Mesenchymal stem cell of adipose (primary cell): Measurements from ENCODE around the gene IL20RA.

DNA sequence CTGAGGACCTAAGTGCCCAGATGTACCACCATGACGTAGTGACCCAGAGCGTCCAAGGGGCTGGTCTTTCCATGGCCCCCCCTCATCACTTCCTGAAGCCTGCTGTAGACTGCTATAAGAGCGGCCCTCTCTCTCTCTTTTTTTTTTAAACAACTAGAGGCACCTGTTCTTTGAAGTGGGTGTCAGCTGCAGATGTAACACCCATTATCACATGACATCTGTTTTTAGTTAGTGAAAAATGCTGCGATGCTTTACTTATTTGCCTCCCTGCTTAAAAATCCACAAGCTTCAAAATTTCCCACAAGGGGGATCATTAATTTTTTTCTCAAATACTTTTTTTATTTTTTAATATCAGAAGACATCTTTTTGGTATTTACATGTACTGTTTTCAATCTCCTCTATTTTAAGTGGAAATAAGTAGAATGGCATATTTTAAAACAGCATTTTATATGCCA, 48.3 kb upstream of the HBS1L start:
- CAGE, long polyA plus RNA = no peak

DNA sequence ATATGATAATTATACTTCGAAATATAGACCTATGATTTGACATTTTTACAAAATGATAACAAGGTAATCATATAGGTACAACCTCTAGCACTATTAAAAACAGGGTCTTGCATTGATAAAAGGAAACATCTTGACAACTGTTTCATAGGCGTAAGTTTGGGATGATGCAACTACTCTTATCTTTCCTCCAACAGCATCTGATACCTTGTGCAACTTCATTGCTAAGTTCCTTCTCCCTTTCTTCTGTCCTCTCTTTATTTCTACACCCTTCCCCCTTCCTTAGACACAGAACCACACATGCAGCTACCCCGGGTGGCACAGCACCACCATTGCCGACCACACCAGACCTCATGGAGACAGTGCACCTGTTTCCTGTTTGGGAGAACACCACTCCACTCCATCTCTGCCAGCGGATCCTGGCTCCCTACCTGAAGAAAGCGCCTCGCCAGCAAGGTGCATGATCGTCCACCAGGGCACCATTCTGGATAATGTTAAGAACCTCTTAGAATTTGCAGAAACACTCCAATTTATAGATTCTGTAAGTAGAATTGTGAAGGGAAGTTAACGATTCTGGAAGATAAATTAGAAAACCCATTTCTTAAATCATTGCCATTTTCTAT, 14.5 kb downstream of the MYB start:
- CAGE, long polyA plus RNA = no peak

- CAGE, long polyA plus RNA = no peak
These were observed 141.9 kb downstream of the MYB start for GRCh38 chr6:135322896-135323516.

DNA sequence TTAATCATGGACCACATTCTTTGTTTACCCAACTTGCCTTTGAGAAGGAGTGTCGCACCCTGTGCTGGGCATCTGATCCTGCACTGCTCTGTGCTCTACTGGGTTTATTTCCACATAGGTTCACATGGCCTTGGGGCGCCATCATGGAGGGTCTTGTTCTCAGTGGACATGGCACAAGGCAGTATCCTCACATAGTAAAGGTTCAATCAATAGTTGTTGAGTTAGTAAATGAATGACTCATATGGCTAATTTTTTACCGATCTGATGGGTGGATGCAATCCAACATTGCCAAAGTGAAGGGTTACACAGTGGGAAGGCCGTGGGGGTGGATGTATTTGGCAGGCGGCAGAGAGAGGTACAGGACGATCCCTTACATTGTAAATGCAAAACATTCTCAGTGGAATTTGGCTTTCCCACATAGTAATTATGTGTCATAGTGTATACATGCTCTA, 21.1 kb upstream of the PDE7B start:
- CAGE, long polyA plus RNA = no peak

DNA sequence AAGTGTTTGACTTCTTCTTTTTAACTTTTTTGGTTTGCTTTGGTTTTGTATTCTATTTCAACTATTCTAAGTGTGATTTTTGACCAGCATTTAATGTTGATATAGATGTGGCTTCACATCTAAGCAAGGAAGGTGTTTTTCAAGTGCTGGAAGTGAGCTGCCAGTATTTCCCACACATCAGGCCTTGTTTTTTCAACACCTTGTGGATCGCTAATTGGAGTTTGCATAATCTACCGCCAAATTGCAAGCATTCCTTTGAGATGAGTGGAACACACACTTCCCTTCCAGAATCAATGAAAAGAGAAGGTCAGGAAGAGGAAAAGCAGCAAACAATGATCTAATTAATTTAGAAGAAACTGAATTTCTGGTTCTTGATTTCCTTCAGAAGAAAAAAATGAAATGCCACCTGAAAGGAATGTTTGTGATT, 182.5 kb downstream of the MTFR2 start:
- CAGE, long polyA plus RNA = no peak

DNA sequence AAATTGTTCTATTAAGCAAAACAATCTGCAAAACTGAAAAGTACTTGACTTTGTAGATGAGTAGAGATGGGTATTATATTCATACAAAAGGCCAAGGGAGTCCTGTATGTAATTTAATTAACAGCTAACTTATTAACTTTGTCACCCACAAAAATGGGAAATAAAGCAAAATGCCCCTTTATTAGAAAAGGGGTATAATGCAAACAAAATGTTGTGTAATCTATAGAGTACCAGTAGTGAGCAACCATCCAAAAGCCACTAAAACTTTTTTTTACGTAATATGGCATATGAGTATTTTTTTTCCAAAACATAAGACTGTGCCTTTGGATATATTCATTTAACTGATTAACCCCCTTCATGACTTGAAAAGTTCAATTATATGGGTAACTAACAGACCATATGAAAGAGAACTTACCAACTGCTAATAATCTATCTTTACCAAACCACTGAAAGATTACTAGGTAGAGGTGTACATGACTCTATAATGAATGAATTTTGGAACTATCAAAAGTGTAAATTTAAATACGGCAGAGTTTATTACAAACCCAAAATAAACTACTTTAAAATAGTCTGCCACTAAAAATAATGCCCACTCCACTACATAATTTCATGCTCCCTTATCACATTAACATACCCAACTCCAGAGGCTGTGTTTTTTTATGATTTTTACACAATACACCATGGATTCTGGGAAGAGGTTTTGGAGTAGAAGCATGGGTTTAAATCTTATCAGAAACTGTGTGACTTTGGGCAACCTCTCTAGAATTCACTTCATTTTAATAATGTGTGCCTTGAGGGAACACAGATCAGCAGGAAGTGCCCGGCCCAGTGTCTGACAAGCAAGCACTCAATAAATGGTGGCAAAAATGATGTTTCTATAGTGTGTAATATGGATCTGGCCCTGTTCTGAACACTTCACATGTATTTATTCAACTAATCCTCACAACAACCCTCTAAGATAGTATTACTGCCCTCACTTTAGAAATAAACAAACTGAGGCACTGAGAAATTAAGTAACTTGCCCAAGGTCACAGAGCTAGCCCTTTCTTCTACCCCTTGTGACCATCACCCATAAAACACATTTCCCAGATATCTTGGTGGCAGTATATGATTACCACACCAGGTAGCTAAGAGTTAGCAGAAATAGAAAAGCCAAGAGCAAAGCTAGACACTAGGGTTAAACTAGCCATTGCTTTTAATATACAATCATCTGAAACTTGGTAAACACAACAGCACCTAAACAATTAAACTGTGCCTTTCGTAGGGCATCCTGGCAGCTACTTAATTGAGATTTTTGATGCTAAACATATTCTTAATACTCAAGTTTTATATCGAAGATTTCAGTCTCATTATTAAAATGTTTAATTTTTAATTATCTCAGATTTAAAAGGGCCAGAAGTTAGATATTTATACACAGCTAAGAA, 12.6 kb upstream of the MTFR2 start:
- CAGE, long polyA plus RNA = no peak

GRCh38 chr6:136270049-136270616, 19.5 kb downstream of the BCLAF1 start:
- CAGE, long polyA plus RNA = no peak

DNA sequence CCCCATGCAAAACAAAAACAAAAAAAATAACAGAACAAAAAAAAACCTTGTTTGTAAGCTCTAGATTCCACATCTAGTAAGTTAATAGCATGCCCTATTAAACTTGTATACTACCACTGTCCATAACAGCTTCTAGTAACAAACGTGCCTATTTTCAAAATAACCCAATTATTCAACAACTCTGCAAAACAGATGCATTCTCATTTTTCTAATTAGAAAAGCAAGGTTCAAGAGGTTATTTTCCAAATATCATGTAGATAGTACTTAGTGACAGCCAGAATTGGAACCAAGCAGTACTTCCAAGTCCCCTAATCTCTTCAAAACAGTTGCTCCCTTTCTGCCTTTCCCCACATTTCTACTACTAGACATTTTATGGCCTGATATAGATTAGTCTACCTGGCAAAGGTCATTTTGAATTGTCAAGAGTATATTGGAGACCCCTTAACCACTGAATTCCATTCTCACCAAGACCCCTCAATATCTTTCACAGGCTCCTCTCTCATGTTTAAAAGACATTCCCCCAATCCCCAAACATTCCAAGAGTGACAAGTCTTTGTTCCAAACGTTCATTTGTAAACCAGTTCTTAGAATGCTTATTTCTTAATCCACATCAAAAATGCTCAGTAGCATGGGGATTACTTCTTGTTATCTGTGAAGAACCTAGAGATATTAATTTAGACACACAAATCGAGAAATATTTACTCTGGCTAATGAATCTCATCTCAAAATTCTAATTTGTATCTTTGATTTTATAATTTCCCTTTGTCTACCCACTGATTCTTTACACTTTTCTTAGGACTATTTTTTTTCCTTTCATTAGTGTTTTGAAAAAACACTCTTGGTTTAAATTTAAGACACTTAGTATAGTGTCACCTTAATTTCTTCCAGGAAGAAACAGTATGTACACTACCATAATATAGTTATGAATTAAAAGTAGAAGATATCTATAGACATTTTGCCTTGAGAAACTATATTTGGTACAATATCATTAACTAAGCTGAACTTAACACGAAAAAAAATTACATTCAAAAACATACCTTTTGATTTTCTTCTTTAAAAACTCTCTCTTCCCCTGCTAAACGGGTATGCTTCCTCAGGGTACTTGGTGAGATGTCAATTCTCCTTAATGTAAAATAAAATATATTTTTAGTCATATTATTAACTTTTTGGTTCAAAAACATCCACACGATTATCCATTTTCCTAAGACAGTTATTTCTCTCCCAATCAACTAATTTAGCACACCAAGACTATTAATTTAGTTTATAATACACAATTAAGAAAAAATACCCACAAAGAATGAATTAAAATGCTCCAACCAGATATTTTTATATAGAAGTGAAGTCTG, 18.2 kb downstream of the BCLAF1 start:
- CAGE, long polyA plus RNA = no peak

DNA sequence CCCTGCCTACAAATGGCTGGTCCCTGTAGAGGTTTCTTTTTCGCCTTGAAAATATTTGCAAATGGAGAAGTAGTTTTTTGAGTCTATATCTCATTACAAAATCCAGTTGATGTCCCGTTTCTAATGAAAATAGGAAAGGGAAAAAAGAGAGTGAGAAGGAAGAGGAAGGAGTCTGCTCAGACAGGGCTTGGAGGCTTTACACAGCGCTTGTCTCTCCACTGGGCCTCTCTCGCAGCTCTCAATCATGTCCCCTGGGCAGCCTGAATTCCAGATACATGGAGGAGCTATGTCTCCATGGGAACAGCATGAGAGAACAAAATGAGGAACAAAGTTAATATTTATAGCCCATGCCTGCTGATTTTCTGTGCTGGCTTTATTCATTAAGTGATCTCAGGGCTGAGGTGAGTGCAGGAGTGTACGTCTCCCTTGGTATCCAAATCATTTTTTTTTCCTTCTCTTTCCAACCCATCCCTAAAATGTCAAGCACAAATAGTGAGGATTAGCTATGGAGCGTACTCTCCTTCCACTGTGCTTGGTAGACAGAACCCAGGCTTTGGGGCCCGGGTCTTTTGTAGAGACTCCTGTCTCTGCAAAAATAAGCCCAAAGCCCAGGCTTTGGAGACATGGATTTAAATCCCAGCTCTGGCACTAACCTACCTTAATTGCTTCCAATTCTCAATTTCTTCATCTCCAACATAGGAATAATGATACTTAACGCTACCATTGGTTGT, 35.4 kb upstream of the BCLAF1 start:
- CAGE, long polyA plus RNA = no peak

DNA sequence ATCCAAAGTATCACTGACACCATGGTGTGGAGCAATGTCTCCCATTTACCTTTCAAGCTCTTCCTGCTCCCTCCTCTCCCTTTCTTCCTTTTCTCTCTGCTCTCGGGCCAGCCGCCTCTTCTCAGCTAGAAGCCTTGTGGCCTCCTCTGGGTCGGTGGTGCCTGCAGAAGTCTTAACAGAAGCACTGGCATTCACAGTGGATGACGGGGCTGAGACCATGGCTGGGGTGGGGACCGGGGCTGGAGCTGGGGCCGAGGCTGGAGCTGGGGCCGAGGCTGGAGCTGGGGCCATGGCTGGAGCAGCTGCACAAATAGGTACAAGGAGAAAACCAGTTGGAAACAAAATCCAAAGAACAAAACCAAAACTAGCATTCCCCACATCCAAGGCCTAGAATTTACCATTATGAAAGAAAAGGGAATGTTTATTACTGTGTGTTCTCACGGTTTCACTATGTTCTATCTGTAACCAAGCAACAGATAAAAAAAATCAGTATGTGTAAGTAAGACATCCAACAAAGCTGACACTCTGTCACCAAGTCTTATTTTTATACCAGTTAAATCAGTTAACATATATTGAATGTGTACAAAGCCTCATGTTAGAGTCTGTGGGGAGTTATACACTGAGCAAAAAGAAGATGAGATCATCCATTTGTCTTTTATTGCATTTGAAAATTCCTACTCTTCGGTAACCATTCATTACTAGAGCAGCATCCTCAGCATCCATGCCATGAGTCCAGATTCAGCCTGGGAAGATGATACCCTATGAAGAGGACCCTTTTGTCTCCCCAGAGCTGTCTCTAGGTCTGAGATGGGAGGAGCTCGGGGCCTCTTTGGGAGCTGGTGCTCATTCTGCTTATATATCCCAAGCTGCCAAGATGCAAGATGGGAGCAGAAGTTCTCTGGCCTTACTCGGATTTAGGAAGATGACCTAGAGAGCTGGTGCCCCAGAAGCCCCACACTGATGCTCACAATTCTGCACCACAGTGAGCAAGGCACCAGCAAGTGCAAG, 73.1 kb upstream of the BCLAF1 start:
- CAGE, long polyA plus RNA = no peak

DNA sequence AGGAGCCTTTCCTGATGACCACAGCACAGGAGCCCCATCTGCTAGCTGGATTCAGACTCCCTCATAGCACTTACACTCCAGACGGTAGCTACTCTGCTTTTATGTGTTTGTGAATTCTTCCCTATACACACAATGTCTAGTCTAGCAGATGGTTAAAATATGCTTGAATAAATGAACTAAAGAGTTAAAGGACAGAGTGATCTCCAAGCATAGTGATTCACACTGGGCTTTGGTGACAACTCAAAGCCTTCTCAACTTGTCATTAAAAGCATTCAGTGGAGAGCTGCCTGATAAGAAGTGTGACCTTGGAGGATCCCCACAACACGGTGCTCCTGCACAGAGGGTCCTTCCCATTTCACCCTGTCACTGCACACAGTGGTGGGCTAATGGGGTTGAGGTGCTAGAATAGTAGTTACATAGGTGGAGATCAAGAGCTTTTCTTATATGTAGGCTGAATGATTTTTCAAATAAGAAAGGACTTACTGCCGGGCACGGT, 112.5 kb upstream of the BCLAF1 start:
- CAGE, long polyA plus RNA = no peak

GRCh38 chr6:136552921-136553519, 2.8 kb upstream of the MAP7 start:
- CAGE, long polyA plus RNA = no peak

DNA sequence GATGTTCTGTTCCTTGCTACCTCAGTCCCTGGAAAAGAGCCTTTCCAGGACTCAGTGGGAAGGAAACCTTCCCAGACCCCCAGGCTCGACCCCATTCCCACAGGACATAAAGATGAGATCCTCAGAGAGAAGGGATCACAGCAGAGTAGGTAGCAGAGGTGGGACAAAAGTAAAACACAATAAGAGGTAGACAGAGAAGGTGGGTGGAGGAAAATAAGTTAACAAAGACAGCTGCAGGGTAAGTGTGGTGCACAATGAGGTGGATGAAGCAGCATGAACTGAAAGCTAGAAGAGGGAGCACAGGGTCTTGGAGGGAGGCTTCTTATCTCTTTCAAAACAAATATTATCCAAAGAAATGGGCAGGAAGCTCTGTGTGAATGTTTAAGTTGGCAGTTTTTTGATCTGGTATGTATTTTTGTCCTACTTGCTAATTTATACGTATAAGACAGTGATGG, 14.0 kb upstream of the MAP7 start:
- CAGE, long polyA plus RNA = no peak

DNA sequence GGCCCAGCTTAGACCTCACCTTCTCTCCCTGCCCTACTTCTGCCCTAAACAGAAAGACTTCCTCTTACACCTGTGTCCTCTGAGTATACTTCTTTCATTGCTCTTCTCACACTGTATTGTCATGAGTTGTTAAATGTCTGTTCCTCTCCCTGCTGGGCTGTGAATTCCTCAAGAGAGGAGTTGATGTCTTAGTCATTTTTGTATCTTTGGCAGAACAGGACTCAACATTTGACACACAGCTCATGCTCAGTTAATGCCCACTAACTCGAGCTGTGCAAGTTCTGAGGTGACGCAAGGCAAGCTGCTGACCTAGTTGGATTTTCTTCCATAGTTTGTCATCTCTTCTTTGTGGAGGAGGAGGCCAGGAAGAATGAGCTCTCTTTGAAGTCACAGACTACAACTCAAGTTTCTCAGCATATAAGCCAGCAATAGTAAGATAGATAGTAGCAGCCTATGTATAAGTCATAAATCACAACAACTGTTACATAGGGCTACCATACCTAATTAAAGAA, 90.3 kb upstream of the MAP7 start:
- CAGE, long polyA plus RNA = no peak

- CAGE, long polyA plus RNA = no peak
These were observed 543 bp upstream of the SLC35D3 start for GRCh38 chr6:136921382-136922133.

- CAGE, long polyA plus RNA = no peak
These were observed at the start of gene IL20RA for GRCh38 chr6:137044829-137045460. IL20RA (minus strand) TSS chr6:137044965.

GRCh38 chr6:137232521-137232997, 13.4 kb upstream of the IFNGR1 start:
- CAGE, long polyA plus RNA = no peak

DNA sequence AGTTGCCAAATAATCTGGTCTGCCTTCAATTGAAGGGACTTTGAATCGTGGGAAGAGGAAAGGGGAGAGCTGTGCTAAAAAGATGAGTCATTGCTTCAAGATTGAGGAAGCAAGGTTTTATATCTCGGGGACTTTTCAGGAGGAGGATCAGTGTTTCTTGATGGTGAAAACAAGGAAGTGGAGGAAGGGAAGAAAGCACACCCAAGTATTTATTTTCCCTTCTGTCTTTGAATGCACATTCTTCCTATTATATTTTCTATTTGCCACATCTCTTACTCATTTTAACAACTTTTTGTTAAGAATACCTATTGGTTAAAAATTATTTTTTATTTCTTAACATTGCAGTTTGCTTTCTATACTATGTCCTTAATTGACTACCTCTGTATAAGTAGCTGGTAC, 14.9 kb upstream of the IFNGR1 start:
- CAGE, long polyA plus RNA = no peak

GRCh38 chr6:137723800-137724381, 143.2 kb upstream of the TNFAIP3 start:
- CAGE, long polyA plus RNA = no peak

DNA sequence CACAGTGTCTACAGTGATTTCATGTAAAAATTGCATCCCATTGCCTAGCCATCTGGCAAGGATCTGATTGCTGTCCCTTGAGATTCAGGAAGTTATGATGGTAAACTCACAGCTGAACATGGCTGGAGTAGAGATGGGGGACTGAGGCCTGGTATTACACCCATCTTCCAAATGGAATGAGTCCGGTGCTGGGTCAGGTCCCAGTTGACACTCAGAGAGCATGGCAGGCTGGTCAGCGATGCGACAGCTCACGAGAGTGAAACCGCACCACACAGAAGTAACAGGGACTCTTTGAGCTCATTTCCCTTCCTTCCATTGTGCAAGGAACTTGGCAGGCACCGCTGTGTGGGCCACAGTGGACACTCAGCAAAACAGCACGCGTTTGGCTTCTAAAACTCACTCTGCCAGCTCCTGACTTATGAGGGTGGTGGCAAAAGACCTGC, 142.3 kb upstream of the TNFAIP3 start:
- CAGE, long polyA plus RNA = no peak